SP-49 (cell line): ENCODE results near the gene BRAP.

- PRO-cap = no peak
Measured at GRCh38 chr12:110738506-110738911, 4.2 kb downstream of the PPP1CC start.

DNA sequence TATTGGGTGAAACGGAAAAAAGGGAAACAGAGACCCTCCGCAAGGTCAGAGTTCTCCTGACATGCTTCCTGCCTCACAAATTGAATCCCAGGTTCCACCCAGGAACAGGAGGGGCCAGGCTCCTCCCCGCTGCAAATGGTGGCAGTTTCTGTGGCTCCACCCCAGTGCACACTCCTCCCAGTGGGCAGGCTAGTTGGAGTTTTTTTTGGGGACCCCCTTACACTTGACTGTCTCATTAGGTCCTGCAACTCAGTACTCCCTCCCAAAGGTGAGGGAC lies 39.4 kb upstream of the PPP1CC start:
- PRO-cap = no peak

GRCh38 chr12:110838995-110839243 lies 7.9 kb upstream of the CCDC63 start:
- PRO-cap = no peak

DNA sequence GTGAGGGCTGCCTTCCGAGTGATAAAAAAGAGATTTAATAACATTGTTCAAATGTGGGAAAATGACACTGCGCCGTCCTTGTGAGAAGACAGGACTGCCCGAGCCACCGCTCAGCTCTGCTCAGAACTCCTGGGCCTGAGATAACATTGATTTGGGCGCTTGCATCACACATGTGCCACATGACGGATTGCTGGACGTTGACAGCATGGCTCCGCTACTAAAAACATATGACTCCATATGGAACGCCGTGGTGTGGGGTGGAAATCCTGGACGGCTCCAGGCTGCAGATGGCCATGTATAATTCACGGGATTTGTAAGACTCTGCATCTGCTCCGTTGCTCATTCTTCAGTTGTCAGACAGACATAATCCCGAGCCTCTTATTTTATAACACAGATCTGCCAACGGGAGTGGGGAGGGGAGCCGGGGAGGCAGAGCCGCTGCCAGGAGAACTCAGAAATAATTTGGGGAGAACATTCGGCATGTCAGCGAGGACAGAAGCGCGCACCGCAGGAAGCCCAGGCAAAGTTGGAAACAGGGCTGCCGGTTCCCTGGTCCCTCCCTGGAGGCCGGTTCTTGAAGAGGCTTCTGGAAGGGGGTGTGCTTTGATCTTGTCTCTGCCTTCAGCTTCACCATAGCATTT lies 45.7 kb upstream of the MYL2 start:
- PRO-cap = no peak

DNA sequence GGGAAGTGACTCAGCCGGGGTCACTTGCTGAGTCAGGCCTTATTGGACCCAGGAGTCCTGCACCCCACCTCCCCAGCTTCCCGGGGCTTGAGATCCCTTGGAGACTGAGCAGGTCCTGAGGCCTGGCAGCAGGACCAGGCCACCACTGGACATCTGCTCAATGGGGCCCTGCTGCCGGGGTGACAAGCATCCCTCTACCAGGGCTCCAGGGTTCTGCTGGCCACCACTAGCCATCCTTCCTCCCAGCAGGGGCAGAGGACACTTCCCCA lies 3.8 kb downstream of the SH2B3 start:
- PRO-cap = no peak

- PRO-cap = no peak
Measured at GRCh38 chr12:111409869-111410991, 4.5 kb downstream of the SH2B3 start.

- PRO-cap = no peak
Measured at GRCh38 chr12:111420568-111421426, 15.1 kb downstream of the SH2B3 start.

DNA sequence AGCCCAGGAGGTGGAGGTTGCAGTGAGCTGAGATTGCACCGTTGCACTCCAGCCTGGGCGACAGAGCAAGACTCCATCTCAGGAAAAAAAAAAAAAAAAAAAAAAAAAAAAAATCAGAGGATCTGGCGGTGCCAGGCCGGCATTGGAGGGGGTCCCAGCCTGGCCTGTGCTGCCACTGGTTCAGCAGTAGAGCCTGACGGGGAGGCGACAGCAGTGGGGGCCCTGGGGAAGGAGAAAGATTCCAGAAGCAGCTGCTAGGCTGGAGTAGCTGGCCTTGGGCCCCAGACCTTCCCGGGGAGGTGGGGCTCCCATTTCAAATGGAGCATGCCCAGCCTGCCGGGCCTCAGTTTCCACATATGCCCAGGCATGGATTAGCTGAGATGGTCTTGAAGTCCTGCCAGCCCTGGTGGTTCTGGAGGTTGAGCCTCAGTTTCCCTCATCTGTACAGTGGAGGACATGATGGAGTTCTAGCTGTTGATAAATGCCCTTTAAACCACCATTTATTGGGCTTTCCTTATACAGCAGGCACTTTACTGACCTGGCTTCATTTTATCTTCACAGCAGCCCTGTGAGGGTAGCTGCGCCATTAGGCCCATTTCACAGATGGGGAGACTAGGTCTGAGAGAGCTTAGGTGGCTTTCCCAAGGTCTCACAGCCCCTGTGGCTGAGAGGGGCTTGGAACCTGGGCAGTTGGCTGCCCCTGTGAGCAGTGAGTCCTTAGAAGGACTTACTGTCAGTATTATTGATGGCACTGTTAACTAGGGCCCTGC lies 21.8 kb downstream of the SH2B3 start:
- PRO-cap = no peak

GRCh38 chr12:111439749-111440957 lies 34.4 kb downstream of the SH2B3 start:
- PRO-cap = no peak

GRCh38 chr12:111444629-111445358 lies 39.1 kb downstream of the SH2B3 start:
- PRO-cap = no peak

- PRO-cap = no peak
Measured at GRCh38 chr12:111454553-111455065, 48.9 kb downstream of the SH2B3 start.

GRCh38 chr12:111518555-111519106 lies 80.5 kb downstream of the ATXN2 start:
- PRO-cap = no peak

- PRO-cap = no peak
Measured at GRCh38 chr12:111597230-111597860, 1.8 kb downstream of the ATXN2 start.

GRCh38 chr12:111658905-111659370 lies 26.8 kb downstream of the BRAP start:
- PRO-cap = no peak

DNA sequence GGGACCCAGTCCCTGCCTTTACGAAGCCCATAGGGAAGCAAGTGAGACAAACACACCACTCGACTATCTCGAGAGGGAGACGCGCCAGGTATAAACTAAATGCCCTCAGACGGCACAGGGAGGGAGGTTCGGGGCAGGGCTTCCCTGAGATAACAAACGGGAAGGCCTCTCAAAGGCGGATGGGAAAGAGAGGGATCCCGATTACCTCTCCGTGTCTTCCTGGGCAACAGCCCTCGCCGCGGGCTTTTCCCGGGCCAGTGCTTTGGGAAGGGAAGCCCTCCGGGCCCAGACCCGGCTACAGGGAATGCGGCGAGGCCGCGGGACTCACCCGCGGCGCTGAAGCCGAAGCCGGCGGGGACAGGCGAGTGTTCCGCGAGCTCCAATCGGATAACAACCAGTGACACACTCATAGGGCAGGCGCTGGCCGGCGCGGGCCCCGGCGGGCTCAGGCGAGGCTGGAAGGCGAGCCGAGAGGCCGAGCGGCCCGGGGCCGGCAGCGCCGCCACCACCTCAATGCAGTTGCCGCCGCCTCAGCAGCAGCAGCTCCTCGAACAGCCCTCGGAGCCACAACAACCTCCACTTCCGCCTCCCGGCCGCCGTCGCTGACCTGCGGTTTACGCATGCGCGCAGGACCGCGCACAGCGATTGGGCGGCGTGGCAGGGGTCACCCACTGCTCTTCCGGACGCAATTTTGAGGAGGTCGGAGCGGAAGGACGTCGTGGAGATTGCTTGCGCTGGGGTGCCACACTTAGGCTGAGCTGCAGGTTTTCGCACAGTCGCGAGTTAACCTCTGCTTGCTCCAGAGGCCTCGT lies at the start of gene BRAP:
BRAP (minus strand) TSS at position 574 of the 812 bp plus-strand sequence.
- PRO-cap = bidirectional peak, plus-strand start at position 711 of the sequence, minus-strand start at position 589 of the sequence

- PRO-cap = no peak
Measured at GRCh38 chr12:111741181-111741896, 25.4 kb upstream of the ALDH2 start.

GRCh38 chr12:111777368-111778156 lies 10.8 kb downstream of the ALDH2 start:
- PRO-cap = no peak

- PRO-cap = no peak
Measured at GRCh38 chr12:111780663-111781023, 13.9 kb downstream of the ALDH2 start.

DNA sequence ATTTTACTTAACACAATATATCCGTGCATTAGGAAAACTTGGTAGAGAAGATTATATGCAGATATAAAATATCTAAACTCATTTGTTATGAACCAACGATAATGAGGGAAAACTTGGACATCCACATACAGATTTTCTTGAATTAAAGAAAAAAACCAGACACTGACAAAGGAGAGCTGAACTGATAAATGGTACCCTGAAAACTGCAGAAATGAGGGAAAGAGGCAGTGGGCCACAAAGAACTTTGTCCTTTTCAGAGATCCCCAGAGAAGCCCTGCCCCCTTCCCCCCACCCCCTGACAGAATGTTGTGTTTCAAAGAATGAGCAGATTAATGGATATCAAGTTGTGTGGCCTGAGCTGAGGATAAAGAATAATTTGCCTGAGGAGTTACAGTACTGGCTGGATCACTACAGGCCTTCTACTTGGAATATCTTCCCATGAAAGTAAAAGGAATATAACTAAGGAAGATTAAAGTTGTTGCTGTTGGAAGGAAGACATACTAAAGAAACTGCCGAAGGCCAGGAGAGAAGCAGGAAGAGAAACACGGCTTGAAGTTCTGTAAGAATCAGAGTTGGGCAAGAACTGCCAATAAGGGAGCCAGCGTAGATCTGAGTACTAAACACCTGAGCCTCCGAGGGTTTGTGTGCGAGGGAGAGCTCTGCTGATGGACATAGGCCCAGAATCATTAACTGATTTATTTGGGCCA lies 56.7 kb downstream of the MAPKAPK5 start:
- PRO-cap = no peak

DNA sequence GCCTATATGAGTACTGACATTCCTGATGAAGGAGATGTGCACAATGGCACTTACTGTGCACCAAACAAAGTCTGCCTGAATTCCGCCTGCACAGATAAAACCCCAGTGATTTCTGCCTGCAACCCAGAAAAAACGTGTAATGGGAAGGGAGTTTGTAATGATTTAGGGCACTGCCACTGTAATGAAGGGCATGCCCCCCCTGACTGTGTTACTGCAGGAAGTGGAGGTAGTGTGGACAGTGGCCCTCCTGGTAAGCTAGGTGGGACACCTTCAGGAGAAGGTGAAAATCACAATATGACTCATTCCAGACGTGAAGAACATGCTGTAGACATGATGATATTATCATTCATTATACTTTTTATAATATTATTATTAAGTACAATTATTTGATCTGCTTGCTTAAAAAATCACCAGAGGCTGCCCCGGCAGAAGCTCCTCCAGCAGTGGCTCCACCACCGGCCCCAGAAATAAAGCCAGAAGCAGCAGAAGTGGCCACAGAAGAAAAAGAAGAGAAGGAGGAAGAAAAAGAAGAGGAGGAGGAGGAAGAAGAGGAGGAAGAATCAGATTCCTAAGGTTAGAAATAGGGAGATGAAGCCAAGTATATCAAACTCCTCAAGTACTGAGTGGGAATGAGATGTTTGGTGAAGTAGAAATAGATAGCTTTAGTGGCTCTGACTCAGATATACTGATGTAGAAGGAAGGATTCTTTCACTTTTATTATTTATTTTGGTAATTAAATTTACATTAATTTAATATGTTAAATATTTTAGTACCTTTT lies 59.3 kb downstream of the MAPKAPK5 start:
- PRO-cap = no peak